Endothelial cell of umbilical vein (primary cell): ENCODE measurements around a stretch of chr10.

GRCh38 chr10:79445908-79446069 is 365 bp upstream of the ZCCHC24 start:
- PRO-cap = no peak
CAGE:
- cytosol, long polyA minus RNA = no peak
- cytosol, long polyA plus RNA = no peak
- long polyA plus RNA = no peak
- nucleus, long polyA minus RNA = no peak
- nucleus, long polyA plus RNA = no peak

DNA sequence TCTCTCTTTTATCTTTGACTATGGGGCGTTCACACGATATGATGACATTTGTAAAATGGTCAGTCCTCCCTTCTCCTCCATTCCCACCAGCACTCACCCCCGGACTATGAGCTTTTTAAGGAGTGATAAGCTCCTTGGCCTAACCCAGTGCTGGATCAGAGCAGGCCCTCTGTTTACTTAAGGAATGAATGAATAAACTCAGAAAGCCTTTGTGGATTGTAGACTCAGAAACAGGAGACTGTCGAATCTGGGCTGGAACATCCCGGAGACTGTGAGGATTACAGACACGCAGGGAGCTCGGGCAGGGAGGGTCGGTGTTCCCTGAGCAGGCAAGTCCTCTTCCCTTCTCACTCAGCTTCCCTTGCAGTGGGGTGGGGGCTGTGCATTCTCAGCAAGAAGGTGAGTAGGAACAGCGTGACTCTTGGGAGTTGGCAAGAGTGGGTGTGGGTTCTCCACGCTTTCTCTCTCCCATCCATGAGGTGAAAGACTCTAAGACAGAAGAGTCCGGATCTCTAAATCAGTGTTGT is 6.8 kb upstream of the ZCCHC24 start:
- PRO-cap = no peak
CAGE:
- cytosol, long polyA minus RNA = no peak
- cytosol, long polyA plus RNA = no peak
- long polyA plus RNA = no peak
- nucleus, long polyA minus RNA = no peak
- nucleus, long polyA plus RNA = no peak

- PRO-cap = no peak
CAGE:
- cytosol, long polyA minus RNA = no peak
- cytosol, long polyA plus RNA = no peak
- long polyA plus RNA = no peak
- nucleus, long polyA minus RNA = no peak
- nucleus, long polyA plus RNA = no peak
Observed at GRCh38 chr10:79714811-79715089, 11.7 kb downstream of the NUTM2B start.

DNA sequence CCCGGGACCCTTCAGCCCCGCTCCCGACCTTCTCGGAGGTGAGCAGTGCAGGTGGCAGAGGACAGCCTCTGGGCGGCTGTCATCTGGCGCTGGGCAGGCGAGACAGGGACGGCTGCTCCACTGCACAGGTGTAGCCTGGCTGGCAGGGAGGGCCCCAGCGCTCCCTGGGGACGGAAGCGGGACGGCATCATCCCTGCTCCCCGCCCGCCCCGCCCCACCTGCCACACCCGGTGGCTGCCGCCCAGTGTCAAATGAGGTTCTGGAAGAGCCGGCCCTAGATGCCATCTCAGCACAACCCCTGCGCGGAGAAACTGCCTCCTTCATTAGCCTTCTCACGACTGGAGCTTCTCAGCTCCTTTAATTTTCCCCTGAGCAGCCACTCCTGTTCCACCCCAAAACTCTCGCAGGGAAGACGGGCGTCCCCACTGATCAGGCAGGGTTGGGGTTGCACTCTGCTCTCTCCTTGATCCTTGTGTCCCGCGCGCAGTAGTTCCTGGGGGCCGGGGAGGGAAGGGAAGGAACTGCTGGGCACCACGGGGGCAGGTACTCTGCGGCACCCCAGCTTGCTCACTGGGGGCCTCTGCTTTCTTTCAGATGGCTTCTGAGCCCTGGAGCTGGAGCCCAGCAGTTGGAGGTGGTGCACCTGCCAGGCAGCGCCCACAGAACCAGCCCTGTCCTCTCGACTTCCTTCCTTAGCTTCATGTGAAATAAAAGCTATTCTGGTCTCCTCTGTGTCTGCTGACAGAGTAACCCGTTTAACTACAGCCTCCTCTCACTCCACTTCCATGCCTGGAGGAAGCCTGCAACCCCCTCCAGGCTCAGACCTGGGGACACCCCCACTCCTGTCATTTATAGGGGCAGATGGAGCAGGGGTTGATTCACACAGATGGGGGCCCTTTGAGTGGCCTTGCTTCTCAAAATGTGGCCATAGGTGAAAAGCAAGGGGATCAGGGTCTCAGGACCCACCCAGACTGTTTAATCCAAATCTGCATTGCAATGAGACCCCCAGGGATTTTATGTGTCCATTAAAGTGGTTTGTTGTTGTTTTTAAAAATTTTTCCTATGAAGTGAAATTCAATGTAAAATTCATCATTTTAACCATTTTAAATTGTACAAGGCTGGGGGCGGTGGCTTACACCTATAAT is 12.1 kb downstream of the PLAC9 start:
- PRO-cap = no peak
CAGE:
- cytosol, long polyA minus RNA = no peak
- cytosol, long polyA plus RNA = no peak
- long polyA plus RNA = no peak
- nucleus, long polyA minus RNA = no peak
- nucleus, long polyA plus RNA = no peak

DNA sequence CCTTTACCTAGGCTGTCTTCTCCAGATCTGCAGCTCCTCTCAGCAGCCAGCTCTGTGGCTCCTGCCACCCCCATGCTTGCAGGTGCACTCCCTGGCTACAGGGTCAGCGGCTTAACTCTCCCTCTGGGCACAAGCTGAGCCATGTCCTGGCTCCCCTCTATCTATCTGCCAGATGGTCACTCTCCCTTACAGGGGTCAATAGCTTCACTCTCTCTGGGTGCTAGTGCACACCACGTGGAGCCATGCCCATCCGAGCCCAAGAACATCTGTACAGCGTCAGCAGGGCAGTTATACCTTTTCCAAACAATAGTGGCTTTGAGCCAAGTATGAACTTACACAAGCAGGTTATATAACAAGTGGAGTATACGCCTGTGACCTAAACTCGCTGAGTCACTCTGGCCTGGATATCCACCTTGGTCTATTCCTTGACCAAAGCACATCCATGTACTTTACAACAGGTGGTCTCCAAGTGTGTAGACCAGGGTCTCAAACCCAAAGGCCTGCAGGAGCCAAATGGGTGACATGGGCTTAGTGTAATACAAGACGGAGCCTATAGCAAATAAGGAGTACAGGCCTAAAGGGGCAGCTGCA is 20.2 kb downstream of the PLAC9 start:
- PRO-cap = no peak
CAGE:
- cytosol, long polyA minus RNA = no peak
- cytosol, long polyA plus RNA = no peak
- long polyA plus RNA = no peak
- nucleus, long polyA minus RNA = no peak
- nucleus, long polyA plus RNA = no peak

DNA sequence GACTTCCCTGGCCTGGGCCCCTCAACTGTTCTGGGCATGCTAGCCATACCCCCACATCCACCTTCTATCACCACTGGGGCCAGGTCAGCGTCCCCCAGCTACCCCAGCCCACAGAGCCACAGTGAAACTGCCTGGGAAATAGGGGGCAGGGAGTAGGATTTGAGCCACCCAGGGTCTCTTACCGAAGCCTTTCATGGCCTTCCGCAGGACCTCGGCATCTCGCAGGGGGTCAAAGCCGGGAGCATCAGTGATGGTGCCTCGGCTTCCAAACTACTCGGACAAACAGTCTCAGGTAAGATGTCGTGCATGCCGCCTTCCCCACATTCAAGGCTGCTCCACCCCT is 34.5 kb downstream of the PLAC9 start:
- PRO-cap = no peak
CAGE:
- cytosol, long polyA minus RNA = no peak
- cytosol, long polyA plus RNA = no peak
- long polyA plus RNA = no peak
- nucleus, long polyA minus RNA = no peak
- nucleus, long polyA plus RNA = no peak

DNA sequence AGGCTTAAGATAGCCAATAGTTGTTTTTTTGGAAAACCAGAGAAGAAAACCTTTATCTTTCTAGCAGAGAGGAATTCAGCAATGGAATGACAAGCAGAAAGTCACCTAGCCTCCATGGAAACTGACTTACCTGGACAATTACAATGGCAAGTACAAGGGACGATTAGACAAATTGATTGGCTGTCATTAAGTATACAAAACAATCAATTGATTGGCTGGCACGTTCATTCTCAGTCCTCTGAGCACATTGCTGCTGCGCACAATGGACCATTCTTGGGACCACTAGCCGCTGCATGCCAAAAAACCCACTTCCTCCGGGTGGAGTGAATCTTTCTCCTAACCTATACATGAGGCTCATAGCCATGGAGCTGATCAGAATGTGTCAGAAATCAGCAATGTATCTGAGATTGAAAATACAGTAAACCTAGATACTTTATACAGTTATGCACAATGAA is 2.1 kb downstream of the MAT1A start:
- PRO-cap = no peak
CAGE:
- cytosol, long polyA minus RNA = no peak
- cytosol, long polyA plus RNA = no peak
- long polyA plus RNA = no peak
- nucleus, long polyA minus RNA = no peak
- nucleus, long polyA plus RNA = no peak

- PRO-cap = no peak
CAGE:
- cytosol, long polyA minus RNA = no peak
- cytosol, long polyA plus RNA = no peak
- long polyA plus RNA = no peak
- nucleus, long polyA minus RNA = no peak
- nucleus, long polyA plus RNA = no peak
Observed at GRCh38 chr10:80288648-80289112, 778 bp downstream of the MAT1A start.

- PRO-cap = no peak
CAGE:
- cytosol, long polyA minus RNA = no peak
- cytosol, long polyA plus RNA = no peak
- long polyA plus RNA = no peak
- nucleus, long polyA minus RNA = no peak
- nucleus, long polyA plus RNA = no peak
Observed at GRCh38 chr10:80292604-80293087, 3.2 kb upstream of the MAT1A start.

DNA sequence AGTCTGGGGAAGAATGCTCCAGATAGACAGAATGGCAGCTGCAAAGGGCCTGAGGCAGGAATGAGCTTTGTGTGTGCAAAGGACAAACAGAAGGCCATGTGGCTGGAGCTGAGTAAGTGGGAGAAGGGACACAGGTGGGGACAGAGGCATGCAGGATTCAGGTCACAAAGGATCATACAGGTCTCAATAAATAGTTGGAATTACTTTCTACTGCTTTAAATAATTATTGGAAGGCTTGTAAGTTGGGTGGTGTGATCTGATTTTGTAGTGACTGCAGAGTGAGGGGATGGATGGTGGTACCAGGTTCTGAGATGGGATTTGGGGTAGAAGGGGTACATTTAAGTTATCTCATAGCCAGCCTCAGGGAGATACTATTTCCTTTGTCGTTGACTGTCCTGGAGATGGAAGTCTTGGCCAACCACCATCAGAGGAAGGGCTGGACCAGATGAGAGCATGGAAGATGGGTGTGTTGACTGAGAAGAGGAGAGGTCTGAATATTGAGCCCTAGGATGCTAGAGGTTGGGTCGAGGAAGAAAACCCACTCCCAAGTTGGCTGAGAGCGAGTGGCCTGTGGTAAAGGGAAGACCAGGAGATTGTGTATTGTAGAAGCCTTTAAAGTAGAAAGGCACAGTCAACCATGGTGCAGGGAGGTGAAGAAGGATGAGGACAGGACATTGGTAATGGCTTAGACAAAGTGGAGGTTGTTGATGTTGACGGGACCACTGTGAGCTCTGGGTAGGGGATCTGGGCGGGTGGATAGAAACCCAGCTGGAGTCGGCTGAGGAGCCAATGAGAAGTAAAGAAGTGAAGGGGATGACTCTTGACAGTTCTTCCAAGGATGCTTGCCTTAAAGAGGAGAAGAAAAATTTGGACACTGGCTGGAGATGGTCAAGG is 36.0 kb downstream of the TSPAN14 start:
- PRO-cap = no peak
CAGE:
- cytosol, long polyA minus RNA = no peak
- cytosol, long polyA plus RNA = no peak
- long polyA plus RNA = no peak
- nucleus, long polyA minus RNA = no peak
- nucleus, long polyA plus RNA = no peak

DNA sequence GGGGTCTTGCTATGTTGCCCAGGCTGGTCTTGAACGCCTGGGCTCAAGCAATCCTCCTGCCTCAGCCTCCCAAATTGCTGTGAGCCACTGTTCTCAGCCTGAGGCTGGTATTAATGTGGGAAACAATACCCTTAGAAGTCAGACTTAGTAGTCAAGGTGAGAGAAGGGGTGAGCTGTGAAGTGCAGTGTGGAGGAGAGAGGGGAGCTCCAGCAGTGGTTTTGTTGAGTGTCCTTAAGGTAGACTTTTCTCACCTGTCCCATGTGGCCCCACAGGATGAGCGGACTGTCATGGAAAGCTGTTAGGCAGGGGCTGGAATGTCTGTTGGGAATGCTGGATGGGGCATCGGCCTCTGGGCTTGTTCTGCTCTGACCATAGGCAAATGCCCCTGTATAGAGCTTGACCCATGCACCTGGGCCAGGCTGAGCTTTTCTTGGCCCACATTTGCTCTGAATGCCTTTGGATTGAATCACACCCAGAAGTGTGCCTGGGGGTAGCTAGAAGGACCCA is 36.3 kb upstream of the SH2D4B start:
- PRO-cap = no peak
CAGE:
- cytosol, long polyA minus RNA = no peak
- cytosol, long polyA plus RNA = no peak
- long polyA plus RNA = no peak
- nucleus, long polyA minus RNA = no peak
- nucleus, long polyA plus RNA = no peak

DNA sequence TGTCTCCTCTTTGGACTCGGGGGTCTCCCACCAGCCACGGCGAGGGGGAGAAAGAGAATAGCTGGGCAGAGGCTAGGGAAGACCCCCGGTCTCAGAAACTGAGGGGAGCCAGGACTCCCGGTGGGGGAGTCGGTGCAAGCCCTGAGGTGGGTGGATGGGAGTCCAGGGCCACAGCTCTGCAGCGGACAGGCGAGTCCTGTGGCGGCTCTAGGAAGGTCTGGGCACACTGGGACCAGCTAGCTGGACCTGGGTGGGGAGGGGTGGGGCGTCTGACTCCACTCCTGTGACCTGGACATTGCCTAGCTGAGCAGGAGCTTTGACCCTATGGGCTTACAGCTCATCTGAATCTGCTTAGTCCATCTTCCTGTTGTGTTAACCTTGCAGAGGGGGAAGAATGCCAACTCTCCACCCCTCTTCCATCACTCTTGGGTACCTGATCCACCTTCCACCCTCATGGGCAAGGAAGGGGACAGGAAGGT is 1.2 kb upstream of the SH2D4B start:
- PRO-cap = no peak
CAGE:
- cytosol, long polyA minus RNA = no peak
- cytosol, long polyA plus RNA = no peak
- long polyA plus RNA = no peak
- nucleus, long polyA minus RNA = no peak
- nucleus, long polyA plus RNA = no peak

- PRO-cap = no peak
CAGE:
- cytosol, long polyA minus RNA = no peak
- cytosol, long polyA plus RNA = no peak
- long polyA plus RNA = no peak
- nucleus, long polyA minus RNA = no peak
- nucleus, long polyA plus RNA = no peak
Observed at GRCh38 chr10:80543747-80544286, 6.1 kb downstream of the SH2D4B start.

GRCh38 chr10:82888723-82889512 is 1013.9 kb downstream of the NRG3 start:
- PRO-cap = no peak
CAGE:
- cytosol, long polyA minus RNA = no peak
- cytosol, long polyA plus RNA = no peak
- long polyA plus RNA = no peak
- nucleus, long polyA minus RNA = no peak
- nucleus, long polyA plus RNA = no peak

DNA sequence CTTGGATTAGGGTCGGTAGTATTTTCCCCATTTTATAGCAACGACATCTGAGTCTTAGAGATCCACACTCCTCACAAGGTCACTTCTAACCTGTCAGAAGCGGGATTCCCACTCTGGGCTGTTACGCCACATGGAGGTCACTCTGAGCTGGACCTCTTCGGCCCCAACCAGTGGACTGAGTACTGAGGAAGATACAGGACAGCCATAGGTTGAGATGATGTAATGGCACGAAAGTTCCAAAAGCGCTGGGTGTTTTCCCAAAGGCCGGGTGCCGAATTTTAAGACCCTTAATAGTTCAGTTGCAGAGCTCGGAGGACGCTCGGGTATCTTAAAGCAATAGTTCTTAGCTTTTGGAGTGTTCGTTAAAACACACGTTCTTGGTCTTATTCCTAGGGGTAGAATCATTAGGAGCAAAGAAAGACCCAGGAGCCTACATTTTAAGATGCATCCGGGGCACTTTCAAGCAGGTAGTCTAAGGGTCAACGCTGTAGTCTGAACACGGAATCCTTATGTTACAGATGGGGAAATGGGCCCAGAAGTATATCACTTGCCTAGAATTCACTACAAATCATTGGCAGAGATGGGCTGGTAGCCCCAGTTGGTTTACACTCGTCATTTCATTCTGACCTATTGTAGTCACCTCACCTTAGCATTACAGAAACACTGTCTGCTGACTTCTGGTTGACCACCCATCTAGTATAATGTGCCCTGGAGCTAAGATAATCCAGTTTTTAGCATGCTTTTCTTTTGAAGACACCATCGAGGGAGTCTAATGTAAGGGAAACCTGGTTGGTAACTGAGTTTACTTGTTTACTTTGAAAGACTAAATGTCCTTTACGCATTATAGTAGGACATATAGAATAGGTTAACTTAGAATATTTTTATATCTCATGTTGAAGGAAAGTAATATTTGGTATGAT is 974 bp downstream of the GHITM start:
- PRO-cap = bidirectional peak, plus-strand start at position 293 of the sequence, minus-strand start at position 177 of the sequence
CAGE:
- cytosol, long polyA minus RNA = no peak
- cytosol, long polyA plus RNA = no peak
- long polyA plus RNA = no peak
- nucleus, long polyA minus RNA = no peak
- nucleus, long polyA plus RNA = no peak

DNA sequence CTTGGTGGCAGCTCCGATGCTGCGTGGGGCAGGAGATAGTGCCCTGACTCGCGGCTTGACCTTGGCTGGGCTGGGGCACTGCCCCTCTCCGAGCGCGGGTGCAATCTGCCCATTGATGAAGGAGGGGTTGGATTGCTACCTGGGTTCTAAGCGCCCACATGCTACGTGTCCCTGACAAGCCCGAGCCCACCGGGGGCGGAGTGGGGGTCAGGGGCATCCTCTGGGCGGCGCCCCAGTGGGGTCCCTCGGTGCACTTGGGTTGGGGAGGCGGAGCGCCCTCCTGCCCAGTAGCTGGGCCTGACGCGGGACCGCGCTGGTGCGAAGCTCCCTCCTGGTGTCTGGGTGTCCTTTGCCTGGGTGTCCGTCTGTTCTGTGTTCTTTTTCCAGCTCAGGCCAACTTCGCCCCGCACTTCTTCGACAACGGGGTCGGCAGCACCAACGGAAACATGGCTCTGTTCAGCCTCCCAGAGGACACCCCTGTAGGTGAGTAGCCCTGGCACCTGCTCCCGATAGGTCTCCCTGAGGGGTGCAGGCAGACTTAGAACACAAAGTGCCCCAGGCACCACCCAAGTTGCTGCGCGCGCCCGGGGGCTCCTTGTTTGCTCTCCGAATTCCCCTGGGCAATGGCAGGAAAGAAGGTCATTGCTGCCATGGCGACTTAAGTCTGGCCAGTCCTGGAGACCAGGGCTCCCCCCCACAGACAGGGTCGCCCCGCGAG is 929 bp downstream of the CDHR1 start:
- PRO-cap = no peak
CAGE:
- cytosol, long polyA minus RNA = no peak
- cytosol, long polyA plus RNA = no peak
- long polyA plus RNA = no peak
- nucleus, long polyA minus RNA = no peak
- nucleus, long polyA plus RNA = no peak

DNA sequence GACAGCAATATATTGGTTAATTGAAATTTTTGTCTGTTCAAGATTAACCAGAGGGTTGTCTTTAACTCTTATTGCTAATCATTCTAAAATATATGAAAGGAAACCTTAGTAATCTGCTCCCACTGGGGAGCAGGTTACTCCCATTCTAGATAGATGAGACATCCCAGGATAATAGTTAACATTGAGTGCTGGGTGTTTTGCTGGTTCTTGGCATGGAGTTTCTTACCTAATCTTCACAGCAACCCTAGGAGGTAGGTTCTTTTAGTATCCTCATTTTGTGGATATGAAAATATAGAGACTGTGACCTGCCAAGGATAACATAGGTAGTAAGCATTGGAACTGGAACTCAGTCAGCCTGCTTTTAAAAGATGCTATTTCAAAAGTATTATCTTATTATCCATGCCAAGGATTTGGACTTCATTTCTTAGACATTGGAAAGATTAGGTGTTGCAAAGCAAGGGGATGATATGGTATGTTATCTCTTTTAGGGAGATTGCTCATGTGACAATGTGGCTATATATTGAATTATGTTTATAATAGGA is 4.8 kb downstream of the CCSER2 start:
- PRO-cap = no peak
CAGE:
- cytosol, long polyA minus RNA = no peak
- cytosol, long polyA plus RNA = no peak
- long polyA plus RNA = no peak
- nucleus, long polyA minus RNA = start-site peak on the plus strand centred at position 190 of the sequence, 126 bp wide, 48 reads
- nucleus, long polyA plus RNA = no peak

- PRO-cap = no peak
CAGE:
- cytosol, long polyA minus RNA = no peak
- cytosol, long polyA plus RNA = no peak
- long polyA plus RNA = no peak
- nucleus, long polyA minus RNA = no peak
- nucleus, long polyA plus RNA = no peak
Observed at GRCh38 chr10:84614813-84615012, 286.3 kb downstream of the CCSER2 start.

GRCh38 chr10:85642101-85643053 is 724.2 kb downstream of the GRID1 start:
- PRO-cap = unidirectional peak, plus-strand start at chr10:85642300; bidirectional peak, plus-strand start at chr10:85642588, minus-strand start at chr10:85642560; bidirectional peak, plus-strand start at chr10:85642944, minus-strand start at chr10:85642742
CAGE:
- cytosol, long polyA minus RNA = no peak
- cytosol, long polyA plus RNA = no peak
- long polyA plus RNA = no peak
- nucleus, long polyA minus RNA = no peak
- nucleus, long polyA plus RNA = no peak

DNA sequence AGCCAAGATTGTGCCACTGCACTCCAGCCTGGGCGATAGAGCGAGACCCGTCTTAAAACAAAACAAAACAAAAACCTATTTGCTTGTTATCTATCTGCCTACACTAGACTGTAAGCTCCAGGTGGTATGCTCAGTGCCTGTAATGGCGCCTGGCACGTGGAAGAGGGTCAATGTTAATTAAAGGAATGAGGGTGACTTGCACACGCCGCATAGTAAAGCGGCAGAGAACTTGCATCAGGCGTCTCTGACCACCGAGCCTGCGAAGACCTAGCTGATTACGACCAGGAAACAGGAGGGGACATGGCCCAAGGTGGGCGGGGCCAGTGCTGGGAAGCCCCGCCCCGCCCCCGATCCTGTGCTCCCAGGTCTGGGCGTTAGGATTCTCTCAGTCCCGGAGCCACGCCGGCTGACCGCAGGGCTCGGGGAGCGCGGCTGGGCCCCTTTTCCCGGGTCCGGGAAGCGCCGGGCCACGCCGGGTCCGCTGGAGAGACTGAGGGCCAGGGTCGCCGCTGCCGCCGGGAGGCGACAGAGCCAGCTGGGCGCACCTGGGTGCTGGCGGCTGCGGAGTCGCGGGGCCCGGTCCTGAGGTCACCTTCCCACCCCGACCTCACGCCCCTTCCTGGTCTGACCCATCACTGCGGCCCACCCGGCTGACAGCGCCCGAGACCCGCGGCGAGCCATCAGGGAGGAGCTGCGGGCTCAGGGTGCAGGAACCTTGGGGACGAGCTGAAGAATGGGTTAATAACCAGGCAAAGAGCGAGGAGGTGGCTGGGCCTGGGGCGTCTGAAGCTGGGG is 22.9 kb upstream of the GRID1 start:
- PRO-cap = bidirectional peak, plus-strand start at position 387 of the sequence, minus-strand start at position 246 of the sequence
CAGE:
- cytosol, long polyA minus RNA = no peak
- cytosol, long polyA plus RNA = no peak
- long polyA plus RNA = no peak
- nucleus, long polyA minus RNA = no peak
- nucleus, long polyA plus RNA = no peak